ENCODE measurements around a stretch of chr15.

DNA sequence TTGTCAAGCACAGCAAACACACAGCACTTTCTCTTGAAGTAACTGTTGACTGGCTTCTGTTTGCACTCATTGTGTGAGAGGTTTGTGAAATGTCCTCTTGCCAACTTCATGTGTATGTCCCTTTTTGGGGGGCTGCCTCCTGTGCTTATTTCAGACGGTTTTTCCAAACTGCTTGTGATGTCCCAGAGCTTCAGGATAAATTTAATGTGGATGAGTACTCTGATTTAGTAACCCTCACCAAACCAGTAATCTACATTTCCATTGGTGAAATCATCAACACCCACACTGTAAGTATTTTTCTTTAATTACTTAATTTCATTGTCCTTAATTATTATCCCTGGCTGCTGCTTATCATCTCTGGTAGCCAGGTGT, 45.7 kb upstream of the CRTC3 start:
- RRBS: no CpG with 5 or more reads among the region's 1 CpG

DNA sequence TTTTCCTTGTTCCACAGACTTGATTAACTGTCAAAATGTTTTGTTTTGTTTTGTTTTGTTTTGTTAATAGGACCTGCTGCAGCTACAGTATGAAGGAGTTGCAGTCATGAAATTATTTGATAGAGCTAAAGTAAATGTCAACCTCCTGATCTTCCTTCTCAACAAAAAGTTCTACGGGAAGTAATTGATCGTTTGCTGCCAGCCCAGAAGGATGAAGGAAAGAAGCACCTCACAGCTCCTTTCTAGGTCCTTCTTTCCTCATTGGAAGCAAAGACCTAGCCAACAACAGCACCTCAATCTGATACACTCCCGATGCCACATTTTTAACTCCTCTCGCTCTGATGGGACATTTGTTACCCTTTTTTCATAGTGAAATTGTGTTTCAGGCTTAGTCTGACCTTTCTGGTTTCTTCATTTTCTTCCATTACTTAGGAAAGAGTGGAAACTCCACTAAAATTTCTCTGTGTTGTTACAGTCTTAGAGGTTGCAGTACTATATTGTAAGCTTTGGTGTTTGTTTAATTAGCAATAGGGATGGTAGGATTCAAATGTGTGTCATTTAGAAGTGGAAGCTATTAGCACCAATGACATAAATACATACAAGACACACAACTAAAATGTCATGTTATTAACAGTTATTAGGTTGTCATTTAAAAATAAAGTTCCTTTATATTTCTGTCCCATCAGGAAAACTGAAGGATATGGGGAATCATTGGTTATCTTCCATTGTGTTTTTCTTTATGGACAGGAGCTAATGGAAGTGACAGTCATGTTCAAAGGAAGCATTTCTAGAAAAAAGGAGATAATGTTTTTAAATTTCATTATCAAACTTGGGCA, 29.6 kb upstream of the CRTC3 start:
- RRBS: no CpG with 5 or more reads among the region's 4 CpGs

DNA sequence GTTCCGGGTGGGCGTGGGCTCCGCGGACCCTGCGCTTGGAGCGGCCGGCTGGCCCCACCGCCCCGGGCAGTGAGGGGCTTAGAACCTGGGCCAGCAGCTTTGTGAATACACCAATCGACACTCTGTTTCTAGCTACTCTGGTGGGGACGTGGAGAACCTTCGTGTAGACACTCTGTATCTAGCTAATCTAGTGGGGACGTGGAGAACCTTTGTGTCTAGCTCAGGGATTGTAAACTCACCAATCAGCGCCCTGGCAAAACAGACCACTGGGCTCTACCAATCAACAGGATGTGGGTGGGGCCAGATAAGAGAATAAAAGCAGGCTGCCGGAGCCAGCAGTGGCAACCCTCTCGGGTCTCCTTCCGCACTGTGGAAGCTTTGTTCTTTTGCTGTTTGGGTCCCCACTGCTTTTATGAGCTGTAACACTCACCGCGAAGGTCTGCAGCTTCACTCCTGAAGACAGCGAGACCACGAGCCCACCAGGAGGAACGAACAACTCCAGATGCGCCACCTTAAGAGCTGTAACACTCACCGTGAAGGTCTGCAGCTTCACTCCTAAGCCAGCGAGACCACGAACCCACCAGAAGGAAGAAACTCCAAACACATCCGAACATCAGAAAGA, 18.6 kb upstream of the CRTC3 start:
- RRBS: no CpG with 5 or more reads among the region's 27 CpGs

DNA sequence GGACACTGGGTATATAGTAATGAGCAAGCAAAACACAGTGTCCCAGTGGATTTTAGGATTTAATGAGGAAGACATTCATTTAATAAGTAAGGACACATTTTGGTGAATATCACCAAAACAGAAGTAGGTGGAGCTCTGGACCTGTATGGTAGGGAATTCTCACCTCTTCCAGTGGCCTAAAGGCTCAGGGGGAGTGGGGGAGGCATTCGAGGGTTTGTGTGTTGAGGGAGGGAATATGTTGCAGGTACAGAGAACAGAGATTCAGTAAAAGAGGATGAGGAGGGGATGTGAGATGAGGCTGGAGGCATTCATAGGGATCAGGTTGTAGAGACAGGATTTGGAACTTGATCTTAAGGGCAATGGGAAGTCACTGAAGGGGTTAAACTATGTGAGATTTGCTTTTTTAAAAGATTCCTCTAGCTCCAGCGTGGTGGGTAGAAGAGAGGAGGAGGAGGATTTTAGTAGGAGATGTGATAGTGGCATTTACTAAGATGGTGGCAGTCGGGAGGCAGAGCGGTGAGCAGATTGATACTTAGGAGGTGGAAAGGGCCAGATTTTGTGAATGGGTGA, 4.0 kb downstream of the CRTC3 start:
- RRBS: no CpG with 5 or more reads among the region's 4 CpGs

- RRBS: no CpG with 5 or more reads among the region's 14 CpGs
These were observed 68.5 kb downstream of the CRTC3 start for GRCh38 chr15:90598011-90598901.

- RRBS: no CpG with 5 or more reads among the region's 6 CpGs
These were observed 49.6 kb upstream of the BLM start for GRCh38 chr15:90667359-90668055.

DNA sequence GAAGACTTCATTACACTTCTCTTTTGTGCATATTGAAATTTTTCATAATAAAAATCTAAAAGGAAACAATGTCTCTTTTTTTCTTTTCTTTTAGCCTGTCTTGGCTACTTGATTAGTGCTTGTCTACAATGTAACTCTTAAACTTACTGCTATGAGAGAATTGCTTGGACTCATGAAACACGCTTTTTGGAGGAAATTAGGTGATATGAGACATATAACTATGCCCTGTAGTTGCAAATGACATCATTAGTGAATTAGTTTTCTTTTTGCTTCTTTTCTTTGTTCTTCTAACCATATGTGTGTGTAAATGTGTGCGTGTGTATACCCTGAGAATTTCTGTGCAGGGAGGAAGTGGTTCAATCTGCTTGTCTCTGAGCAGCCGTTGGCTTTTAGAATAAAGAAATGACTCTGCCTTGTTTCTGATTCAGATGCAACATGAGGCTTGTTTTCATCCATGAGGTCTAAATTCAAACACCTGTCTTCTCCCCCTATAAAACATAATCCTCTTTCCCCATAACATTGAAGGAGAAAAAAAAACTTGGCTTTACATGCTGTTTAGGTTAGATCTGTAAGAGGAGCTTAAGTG, 30.7 kb upstream of the BLM start:
- RRBS: no CpG with 5 or more reads among the region's 3 CpGs

DNA sequence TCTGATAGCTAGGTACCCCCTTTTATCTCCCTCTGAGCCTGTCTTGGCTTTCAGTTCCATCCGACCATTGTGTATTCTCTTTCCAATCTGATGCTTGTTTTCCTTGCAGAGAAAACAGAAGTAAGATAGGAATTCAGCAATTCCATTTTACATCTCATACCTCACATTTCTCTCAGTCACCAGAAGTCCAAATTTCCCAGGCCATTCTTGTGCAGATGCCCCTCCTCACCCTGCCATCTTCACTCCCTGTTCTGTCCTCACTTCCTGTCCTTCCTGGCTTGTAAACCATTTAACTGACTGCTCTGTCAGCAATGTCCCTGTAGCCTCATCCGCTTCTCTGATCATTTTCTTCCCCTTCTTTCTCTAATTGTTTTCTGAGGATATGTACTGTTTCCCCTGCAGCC, 40.2 kb downstream of the BLM start:
- RRBS: no CpG with 5 or more reads among the region's 2 CpGs

- RRBS: no CpG with 5 or more reads among the region's 3 CpGs
These were observed 41.5 kb downstream of the BLM start for GRCh38 chr15:90758539-90759241.

- RRBS: no CpG with 5 or more reads among the region's 6 CpGs
These were observed 8.0 kb upstream of the FURIN start for GRCh38 chr15:90860425-90860685.

GRCh38 chr15:90871962-90872140, 3.5 kb downstream of the FURIN start:
- RRBS: 3% methylated on average over 11 of the region's 22 CpGs

GRCh38 chr15:90875141-90876176, 7.1 kb downstream of the FURIN start:
- RRBS: 86% methylated on average over 6 of the region's 25 CpGs

- RRBS: no CpG with 5 or more reads among the region's 14 CpGs
These were observed 6.2 kb upstream of the FES start for GRCh38 chr15:90878004-90878508.

- RRBS: no CpG with 5 or more reads among the region's 11 CpGs
These were observed 2.3 kb upstream of the FES start for GRCh38 chr15:90881978-90882476.

GRCh38 chr15:90884943-90886002, 969 bp downstream of the FES start:
- RRBS: no CpG with 5 or more reads among the region's 27 CpGs

DNA sequence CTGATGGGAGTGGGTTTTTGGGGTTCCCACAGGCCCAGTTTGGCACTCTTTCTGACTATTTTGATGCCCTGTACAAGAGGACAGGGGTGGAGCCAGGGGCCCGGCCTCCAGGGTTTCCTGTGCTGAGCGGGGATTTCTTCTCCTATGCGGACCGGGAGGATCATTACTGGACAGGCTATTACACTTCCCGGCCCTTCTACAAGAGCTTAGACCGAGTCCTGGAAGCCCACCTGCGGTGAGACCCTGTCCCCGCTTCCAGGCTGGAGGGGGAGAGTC, 6.9 kb downstream of the MAN2A2 start:
- RRBS: no CpG with 5 or more reads among the region's 8 CpGs

GRCh38 chr15:90914276-90914762, 11.2 kb downstream of the MAN2A2 start:
- RRBS: no CpG with 5 or more reads among the region's 11 CpGs

- RRBS: no CpG with 5 or more reads among the region's 11 CpGs
These were observed 9.4 kb downstream of the HDDC3 start for GRCh38 chr15:90922722-90923604.

DNA sequence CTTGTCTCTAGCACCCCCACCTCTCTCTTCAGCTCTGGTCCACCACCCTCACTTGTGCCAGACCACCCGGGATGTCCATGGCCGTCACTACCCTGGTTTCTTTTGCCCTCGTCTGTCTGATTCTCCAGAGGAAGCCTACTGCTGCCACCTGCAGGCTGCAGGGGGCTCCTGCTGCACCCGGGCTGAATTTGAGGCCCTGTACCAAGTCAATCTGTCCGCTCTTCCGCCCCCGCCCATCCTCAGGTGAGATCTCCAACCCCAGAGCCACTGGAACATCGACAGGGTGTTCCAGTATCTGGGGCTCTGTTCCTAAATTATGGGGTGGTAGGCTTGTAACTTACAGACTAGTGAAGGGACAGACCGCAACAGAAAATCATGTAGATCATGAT, 784 bp upstream of the UNC45A start:
- RRBS: no CpG with 5 or more reads among the region's 9 CpGs

GRCh38 chr15:90949205-90950309, 5.1 kb upstream of the RCCD1 start:
- RRBS: 93% methylated on average over 4 of the region's 32 CpGs

Data from epithelial cell of esophagus (primary cell).